Metastatic Liver Carcinoma in the Lung (tissue), 2 donors: Measurements from ENCODE around the gene PARP4.

DNA sequence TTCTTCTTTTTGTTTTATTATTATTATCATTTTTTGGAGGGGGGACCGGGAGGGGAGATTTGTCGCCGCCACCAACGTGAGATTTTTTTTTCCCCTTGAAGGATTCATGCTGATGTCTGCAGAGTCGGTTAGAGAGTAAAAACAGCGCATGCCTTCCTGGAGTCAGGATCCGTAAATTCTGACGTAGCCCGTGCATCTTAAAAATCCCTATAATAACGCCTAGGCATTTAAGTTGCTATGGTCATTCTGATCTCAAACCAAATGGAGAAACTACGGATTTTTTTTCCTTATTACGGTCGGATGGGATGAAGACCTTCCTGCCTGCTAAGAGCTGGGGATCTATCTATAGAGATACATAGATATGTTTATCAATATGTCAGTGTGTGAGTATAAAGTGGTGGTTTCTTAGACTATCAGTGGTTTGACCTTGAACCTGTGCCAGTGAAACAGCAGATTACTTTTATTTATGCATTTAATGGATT, 462 bp downstream of the FGF9 start:
- PRO-cap, 2 experiments = no peak in any of the 2 experiments

DNA sequence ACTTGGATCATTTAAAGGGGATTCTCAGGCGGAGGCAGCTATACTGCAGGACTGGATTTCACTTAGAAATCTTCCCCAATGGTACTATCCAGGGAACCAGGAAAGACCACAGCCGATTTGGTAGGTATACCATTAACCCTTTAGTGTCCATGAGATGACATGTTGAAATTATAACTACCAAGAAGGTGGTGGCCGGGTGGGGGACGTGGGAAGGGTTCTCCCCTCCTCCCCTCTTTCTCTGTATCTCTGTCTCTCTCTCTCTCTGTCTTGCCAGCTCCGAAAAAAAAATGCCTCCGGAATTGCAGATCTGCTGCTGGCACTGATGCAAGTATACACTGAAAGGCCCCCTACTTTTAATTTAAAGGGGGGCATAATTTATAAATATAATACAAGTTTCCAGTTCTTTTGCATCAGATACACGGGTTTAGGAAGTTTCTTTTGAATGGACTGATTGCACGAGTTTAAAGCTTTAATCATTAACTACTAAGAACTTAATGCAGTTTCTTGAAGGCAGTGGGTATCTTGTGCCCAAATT, 1.3 kb downstream of the FGF9 start:
- PRO-cap, 2 experiments = peak in 1 of 2 experiments; most common minus-strand start position 287 of the sequence (in 1)

- PRO-cap, 2 experiments = no peak in any of the 2 experiments
Observed at GRCh38 chr13:21832523-21832722, 161.6 kb downstream of the FGF9 start.

GRCh38 chr13:22210764-22211082, 539.9 kb downstream of the FGF9 start:
- PRO-cap, 2 experiments = no peak in any of the 2 experiments

DNA sequence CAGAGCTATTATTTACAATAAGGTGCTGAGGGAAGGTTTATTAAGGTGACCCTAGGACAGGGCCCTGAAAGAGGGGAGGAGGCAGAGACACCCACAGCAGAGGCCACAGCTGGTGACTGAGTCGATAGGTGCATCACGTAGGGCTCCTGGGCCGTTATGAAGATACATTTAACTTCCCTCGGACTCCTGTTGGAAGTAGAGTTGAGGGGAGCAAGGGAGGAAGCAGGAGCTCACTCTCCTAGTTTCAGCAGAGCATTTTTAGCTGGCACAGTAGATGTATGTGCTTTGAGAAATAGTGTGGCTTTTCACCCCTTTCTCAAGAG, 66.3 kb downstream of the TNFRSF19 start:
- PRO-cap, 2 experiments = no peak in any of the 2 experiments

DNA sequence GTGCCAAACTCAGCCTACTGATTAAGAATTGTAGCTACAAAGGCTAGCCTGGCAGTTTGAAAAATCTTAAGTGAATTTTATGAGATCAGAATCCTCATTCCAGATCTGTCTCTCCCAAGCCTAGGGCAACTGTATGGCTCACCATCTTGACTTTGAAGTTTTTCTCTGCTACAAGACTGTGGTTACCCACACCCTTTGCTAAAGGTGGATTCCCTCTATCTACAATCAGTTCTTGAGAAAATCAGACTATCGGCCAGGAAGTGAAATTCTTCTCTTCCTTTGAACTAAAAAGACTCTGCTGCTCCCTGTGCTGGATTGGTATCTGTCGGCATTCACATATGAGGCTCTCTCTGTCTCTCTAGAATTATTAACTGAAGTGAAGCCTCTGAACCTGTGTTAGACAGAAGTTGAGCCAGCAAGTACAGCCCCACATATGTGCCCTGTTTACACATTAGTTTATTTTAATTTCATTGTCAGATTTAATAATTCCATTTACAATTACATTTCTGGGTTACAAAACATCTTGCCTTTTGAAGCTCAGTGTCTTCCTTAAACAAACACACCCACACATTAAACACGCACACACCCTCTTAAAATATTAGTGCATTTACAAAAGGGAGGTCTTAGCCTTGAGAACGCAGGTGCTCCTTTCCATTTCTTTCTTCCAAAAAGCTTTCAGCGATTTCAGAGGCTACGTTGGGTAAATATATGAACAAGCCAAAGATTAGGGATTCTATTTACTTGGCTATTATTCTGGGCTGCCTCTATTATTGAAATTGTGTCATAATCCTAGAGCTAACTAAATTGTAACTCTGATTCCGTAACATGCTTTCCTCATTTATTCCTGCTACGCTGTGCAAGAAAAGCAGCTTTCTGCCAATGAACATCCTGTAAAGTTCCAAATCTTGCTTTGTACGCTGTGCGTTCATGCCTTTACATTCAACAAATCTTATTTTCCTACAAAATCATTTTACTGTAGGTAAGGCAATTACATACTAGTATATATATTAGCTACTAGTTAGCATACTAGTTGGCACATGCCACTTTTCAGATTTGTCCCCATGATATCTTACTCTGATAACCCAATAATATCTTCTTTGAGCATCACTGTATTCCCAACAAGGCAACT, 145.6 kb downstream of the MIPEP start:
- PRO-cap, 2 experiments = no peak in any of the 2 experiments

DNA sequence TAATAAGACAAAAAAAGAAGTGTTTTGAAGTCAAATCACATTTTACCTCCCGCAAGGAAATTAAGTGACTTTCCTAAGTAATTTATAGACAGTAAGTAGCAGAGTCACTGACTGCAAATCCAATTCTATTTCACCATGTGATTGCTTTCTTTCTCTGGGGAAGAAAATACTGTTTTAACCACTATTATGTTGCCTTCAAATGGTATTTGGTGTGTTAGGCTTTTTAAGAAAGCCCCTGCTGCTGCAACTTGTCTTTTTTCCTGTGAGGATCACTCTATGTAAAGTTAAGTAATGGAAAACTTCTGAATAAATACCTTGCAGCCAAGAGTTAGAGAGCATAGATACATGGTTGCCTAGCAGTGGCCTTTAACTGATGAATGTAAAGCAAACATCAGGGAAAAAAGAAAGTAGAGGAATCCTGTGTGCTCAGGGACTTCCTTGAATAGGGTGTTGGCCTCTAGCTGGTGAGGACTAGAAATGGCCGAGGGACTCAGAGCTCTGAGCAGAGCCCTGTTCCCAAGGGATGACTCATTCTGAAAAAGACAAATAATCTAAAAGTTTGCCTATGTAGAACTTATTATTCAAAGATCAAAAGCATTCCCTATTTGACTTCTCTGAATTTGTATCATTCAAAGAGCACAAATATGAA, 135.8 kb downstream of the MIPEP start:
- PRO-cap, 2 experiments = no peak in any of the 2 experiments

GRCh38 chr13:23762598-23763052, 126.6 kb downstream of the MIPEP start:
- PRO-cap, 2 experiments = no peak in any of the 2 experiments

DNA sequence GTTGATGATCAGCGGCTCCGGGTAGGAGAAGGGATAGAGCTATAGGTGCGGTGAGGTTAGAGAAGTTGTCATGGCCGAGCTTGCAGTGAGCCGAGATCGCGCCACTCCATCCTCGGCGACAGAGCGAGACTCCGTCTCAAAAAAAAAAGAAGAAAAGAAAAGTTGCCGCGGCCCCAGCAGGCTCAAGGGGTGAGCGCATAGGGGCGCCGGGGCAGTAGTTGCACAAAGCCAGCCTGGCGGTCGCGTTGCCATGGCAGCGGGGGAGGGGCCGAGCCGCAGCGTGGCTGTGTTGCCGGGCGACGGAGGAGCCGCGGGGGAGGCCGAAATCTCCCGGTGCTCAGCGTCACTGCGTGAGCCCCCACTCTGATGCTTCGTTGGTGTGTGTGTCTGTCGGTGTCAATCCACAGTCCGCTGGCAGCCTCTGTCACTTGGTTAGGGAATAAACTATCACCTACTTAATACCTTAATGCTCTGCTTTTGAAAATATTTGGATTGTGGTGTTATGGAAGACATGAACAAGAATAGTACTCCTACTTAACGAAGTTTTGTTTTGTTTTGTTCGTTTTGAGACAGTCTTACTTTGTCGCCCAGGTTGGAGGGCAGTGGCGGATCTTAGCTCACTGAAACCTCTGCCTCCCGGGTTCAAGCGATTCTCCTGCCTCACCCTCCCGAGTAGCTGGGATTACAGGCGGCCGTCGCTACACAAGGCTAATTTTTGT, 91.0 kb upstream of the MIPEP start:
- PRO-cap, 2 experiments = no peak in any of the 2 experiments

DNA sequence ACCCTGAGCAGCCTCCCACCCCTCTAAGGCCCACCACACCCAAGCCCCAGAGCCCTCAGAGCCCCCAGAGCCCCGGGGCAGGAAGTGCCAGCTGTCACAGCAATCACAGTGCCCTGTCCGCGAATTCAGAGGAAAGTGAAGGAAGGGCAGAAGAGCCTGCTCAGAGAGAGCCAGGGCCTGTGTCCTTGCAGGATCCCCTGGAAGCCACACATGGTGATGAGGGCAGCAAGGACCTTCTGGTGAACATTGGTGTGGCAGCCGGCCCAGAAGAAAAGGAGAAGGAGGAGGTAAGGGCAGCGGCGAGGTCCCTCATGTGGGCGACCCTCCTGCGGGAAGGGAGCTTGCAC, 63.7 kb downstream of the SPATA13 start:
- PRO-cap, 2 experiments = no peak in any of the 2 experiments

- PRO-cap, 2 experiments = no peak in any of the 2 experiments
Observed at GRCh38 chr13:24230080-24230426, 69.5 kb downstream of the SPATA13 start.

DNA sequence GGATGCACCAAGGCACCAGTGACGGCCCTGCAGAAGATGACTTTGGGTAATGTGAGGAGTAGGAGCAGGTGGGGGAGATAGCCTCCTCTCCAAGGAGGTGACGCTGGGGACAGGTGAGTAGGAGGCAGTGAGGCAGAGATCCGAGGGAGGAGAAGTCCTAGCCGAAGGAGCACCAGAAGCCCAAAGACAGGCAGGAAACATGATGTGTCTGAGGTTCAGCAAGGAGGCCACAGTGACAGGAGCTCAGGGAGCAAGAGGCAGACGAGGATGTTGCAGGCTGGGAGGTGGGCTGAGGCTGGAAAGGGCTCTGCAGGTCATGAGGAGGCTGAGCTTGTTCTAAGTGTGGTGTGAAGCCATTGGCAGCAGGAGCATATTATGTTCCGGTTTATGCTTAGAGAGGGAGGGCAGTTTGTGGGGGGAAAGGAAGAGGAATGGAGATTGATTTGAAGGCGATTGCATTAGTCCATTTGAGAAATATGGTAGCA, 55.7 kb upstream of the C1QTNF9 start:
- PRO-cap, 2 experiments = no peak in any of the 2 experiments

DNA sequence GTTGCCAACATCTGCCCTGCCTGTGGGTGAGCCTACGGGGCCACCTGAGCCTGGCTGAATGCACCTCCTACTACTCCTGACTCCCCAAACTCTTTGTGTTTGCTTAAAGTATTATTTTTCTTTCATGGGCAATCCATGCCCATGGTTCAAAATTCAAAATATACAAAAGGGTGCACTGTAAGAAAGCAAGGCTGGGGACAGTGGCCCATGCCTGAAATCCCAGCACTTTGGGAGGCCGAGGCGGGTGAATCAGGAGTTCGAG, 72.7 kb downstream of the PARP4 start:
- PRO-cap, 2 experiments = no peak in any of the 2 experiments

GRCh38 chr13:24503159-24503656, 9.4 kb downstream of the PARP4 start:
- PRO-cap, 2 experiments = no peak in any of the 2 experiments

DNA sequence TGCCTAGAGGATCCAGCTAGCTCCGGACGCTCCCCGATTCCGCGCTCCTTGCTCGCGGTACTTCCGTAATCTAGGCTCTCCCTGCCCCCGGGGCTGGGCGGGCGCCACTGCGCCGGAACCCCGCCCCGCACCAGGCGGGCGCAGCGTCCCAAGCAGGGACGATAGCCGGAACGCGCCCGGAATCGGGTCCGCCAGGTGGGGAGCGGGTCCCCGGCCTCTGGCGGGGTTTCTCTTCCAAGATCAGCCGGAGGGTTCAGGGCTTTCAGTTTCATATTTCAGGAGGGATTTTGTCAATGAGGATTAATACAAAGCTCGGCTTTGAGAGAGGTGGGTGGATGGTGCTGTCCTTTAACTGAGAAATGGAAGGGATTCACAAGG, at the start of gene PARP4:
Gene PARP4 (minus strand): TSS at position 72 of the 378 bp plus-strand sequence.
- PRO-cap, 2 experiments = peak in 2 of 2 experiments; most common plus-strand start position 133 of the sequence (in 1); most common minus-strand start position 43 of the sequence (in 2)

GRCh38 chr13:24668960-24669468, 11.2 kb upstream of the ATP12A start:
- PRO-cap, 2 experiments = no peak in any of the 2 experiments

- PRO-cap, 2 experiments = no peak in any of the 2 experiments
Observed at GRCh38 chr13:25017801-25018307, 78.1 kb upstream of the PABPC3 start.

DNA sequence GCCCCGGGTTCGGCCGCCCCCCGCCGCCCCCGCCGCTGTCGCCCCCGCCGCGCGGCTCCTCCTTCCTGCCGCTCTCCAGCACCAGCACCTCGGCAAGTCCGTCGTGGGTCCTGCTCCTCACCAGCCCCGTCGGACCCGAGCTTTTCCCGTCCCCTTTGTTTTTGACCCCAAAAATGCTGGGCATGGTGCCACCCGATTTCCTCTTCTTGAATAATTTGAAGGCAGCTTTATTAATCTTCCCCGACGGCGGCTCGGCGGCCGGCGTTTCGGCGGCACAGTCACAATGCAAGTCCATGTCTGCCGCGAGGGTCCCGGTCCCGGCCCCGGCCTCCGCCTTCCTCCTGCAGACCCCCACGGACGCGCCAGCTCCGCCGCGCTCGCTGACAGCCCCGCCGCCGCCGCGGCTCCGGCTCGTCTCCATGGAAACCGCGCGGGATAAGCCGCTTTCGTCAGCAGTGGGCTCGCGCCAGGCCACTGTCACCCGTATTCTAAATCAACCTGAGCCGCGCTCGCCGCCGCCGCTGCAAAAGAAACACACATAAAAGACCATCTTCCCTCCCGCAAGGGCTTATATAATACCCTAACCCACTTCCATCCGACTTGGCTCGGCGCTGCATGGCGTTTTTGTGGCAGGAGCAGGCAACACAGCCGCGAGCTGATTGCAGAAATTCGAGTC, 751 bp downstream of the AMER2 start:
- PRO-cap, 2 experiments = no peak in any of the 2 experiments

GRCh38 chr13:25307384-25308216, 6.2 kb downstream of the NUP58 start:
- PRO-cap, 2 experiments = no peak in any of the 2 experiments

DNA sequence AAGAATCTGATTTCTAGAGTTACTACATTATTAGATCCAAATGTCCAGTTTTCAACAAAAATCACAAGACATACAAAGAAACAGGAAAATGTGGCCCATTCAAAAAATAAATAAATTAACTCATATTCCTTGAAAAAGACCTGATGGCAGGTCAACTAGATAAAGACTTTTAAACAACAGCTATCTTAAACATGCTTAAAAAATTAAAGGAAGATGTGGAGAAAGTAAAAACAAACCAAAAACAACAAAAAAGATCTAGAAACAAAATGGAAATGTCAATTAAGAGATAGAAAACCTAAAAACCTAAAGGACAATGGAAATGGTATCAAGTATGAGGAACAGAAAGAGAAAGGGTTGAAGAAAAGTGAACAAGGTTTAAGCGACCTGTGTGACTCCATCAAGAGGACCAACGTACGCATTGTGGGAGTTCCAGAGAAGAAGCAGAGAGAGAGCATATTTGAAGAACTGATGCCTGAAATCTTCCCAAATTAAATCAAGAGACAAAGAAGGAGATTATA, 62.9 kb downstream of the CDK8 start:
- PRO-cap, 2 experiments = no peak in any of the 2 experiments